Tongue (tissue), 2 donors: ENCODE data around the gene CES1.

DNA sequence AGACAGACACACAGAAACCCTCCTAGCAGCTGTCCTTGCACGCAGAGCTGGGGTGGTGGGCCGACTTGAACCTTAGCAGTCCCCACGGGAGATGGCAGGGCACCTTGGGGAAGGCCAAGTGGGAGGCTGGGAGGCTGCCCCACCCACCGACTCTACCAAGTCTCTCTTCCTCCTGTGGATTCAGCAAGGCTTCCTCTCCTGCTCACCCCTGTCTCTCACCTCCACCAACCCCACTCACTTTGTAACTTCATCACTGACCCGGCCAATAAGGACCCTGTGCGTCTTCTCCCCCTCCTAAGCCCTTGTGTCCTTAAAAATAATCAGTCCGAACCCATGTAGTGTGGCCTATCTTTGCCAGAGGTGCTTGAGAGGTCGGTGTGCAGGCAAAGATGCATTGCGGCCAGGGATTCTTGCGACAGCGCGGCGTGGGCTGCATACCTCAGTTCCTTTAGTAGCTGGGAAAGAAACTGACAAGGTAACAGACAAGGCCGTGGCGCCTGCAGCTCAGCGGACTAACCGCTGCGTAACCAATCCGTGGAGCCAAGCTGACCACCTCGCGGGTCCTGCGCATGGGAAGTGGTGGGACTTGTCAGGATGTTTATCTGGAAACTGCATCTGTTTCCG is 6.5 kb downstream of the IRX6 start:
- RAMPAGE, long total RNA, result no peak

DNA sequence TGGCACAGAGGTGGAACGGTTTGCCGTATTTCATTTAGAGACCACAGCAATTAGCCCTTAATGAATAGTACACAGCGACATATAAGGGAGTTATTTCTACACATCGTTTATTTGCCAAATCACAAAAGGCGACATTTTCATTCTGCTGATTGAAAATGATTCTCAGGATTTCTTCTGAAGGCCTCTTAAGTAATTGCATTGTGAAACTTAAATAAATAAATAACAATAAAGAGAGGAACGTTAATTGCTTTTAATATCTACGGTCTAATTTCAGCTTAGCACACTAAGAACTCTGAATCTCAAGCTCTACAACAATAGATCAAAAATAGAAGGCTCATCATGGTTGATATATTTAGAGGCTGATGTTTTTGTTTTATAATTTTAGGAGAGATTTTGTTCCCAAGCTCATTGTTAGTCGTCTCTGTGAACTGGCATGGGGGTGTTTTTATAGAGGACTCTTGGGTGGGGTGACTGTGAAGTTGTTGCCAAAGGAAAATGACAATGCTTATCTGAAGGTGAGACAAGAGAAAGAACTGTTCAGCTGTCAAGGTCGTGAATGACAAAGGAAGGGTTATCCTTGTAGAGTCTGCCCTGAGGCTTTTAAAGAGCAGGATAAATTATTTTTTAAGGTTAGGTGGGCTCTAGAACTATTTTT is 60.7 kb downstream of the IRX6 start:
- RAMPAGE, long total RNA, result no peak

- RAMPAGE, long total RNA, result no peak
These were observed 65.6 kb downstream of the IRX6 start for GRCh38 chr16:55389402-55390227.

- RAMPAGE, long total RNA, result no peak
These were observed 6.3 kb downstream of the MMP2 start for GRCh38 chr16:55485042-55485917.

DNA sequence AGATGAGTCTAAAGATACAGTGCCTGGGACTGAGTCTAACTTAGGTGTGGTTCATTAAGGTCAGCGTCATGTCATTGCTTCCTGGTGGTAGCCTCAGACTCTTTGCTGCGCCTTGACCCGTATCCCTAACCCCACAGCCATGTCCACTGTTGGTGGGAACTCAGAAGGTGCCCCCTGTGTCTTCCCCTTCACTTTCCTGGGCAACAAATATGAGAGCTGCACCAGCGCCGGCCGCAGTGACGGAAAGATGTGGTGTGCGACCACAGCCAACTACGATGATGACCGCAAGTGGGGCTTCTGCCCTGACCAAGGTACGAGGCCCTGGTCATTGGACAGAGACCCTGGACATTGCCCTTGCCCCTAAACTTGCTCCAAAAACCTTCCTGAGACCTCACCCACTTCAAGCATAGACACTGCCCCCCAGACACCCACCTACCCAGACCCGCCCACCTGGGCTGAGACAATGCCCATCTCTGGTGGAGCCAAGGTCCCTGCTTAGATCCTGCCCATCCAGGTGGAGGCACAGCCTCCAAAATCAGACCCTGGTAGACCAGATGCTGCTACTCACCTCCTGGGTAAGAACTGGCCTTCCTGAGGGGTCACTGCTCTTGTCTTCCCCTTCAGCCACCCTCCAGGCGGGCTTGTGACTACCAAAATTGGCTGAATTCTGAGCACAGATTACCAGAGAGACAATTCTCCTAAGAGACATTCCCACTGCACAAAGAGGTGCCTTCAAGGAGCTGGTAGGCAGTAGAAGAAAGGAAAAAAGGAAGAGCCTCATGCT is 10.7 kb downstream of the MMP2 start:
- RAMPAGE, long total RNA, result no peak

DNA sequence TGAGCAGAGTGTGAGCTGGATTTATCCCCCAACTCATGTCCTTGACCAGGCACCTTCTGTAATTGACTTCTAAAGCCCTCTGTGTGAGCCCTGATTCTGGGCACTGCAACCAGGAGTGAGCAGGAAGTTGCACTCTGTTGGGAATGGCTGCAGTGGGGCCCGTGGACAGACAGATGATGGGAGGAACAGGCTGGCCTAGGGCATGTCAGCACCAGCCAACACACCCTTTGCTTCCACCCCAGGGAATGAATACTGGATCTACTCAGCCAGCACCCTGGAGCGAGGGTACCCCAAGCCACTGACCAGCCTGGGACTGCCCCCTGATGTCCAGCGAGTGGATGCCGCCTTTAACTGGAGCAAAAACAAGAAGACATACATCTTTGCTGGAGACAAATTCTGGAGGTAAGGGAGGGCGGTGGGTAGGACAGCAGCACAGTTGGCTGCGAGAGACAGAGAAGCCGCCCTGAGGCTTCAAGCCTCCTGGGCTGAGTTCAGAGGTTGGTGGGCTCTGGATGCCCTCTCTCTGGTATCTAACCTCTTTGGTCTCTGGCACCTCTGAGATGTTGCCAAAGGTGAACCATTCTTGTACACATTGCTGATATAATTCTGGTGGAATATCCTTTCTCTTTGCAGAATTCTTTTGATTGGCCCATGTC is 10.7 kb upstream of the LPCAT2 start:
- RAMPAGE, long total RNA, result no peak

DNA sequence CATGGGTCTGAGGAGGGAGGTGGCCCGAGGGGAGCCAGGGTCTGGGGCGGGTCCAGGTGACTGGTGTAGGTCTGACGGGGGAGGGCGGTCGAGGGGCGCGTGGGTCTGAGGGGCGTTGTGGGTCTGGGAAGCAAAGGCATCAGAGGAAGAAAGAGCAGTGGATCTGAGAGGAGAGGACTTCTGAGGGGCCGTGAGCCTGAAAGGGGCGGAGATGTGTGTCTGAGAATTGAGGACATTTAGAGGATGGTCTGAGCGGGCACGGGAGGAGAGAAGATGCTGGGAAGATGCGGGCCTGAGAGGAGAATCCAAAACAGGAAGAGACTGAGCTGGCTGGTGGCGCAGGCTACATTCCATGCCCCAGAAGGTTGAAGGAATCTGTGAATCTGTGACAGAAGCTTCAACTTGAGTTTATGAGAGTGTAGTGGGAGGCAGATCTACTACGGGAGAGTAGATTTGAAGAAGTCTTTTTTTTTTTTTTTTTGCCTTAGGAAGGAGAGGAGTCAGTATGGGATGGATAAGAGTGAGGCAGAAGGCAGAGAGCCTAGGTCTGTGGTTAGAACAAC is 737 bp downstream of the LPCAT2 start:
- RAMPAGE, long total RNA, result no peak

- RAMPAGE, long total RNA, result no peak
These were observed at the start of gene CES1 for GRCh38 chr16:55832285-55833436. TSS of gene CES1 (minus strand) at chr16:55833096.

- RAMPAGE, long total RNA, result no peak
These were observed 787 bp downstream of the GNAO1 start for GRCh38 chr16:56191987-56192565.

DNA sequence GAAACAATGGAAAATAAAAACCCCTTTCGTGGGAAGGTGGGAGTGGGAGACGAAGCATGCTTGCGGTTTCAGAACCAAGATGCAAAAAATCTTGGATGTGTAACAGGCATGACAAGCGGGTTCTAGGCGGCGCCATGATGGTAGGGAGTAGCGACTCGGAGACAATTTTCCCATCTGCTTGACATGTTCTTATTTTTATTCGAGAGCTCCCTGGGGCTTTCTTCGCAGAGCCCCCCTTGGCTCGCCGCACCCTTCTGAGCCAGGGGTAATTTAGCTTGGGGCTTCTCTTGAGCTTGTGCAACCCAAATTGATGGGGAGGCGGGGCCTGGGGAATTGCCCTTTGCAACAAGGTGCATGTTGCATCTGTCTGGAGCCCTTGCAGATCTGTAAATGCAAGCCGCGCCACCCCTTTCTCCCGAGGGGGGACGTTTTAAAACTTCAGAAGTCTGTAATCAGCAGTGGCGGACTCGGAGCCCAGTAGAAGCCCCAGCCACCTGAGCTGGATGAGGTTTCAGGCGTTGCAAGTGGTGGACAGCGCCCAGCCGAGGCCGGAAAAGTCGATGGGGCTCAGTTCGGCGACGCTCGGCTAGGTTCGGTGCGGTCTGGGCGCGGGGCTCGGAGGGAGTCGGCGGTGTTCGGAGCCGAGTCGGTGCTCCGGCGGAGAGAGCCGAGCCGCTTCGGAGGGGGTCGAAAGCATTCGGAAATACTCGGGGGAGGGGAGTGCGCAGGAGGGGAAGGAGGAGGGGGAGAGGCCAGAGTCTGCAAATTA is 2.9 kb downstream of the GNAO1 start:
- RAMPAGE, long total RNA, result no peak

DNA sequence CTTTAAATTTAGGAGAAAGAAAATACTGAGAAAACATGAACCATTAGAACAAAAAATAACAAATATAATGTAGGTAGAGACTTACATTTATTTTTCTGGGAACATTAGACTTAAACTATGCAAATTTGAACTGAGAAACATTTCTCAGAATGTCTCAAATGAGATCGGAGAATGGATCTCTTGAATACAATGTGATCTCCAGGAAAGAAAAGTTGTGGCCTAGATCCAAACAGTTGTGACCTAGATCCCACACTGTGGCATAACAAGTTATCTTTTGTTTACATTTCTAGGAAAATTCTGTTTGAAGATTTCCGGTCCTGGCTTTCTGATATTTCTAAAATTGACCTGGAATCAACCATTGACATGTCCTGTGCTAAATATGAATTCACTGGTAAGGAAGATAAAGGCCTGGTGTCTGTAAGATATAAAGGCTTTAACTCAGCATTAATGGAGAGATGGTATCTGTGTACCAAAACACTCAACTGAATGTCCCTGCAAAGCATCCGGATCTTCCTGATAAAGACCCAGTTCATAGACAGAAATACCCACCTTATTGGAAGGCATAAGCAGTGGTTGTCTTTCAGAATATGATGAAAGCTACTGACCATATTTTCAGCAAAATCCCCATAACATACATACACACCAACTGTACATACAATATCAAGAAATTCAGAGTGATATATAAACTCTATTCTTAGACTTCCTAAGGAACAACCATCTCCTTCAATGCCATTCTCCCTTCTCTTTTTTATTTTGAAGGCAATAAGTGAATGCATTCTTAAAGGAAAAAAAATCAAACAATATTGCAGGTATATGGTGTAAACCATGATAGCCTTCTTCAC is 11.1 kb downstream of the OGFOD1 start:
- RAMPAGE, long total RNA, result no peak

- RAMPAGE, long total RNA, result no peak
These were observed 805 bp downstream of the MT2A start for GRCh38 chr16:56609031-56609747.

DNA sequence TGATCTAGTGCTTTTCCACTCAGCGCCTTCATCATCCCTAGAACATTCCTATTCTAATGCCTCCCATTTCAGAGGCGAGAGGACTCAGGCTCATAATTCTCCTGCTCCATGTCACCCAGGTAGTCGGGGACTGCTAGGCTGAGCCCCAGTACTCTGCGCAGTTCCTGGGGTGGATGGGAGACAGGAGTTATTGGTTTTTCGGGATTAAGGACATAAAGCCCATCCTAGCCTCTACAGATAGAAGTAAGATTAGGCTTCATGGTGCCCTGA is 351 bp downstream of the MT1A start:
- RAMPAGE, long total RNA, result no peak

DNA sequence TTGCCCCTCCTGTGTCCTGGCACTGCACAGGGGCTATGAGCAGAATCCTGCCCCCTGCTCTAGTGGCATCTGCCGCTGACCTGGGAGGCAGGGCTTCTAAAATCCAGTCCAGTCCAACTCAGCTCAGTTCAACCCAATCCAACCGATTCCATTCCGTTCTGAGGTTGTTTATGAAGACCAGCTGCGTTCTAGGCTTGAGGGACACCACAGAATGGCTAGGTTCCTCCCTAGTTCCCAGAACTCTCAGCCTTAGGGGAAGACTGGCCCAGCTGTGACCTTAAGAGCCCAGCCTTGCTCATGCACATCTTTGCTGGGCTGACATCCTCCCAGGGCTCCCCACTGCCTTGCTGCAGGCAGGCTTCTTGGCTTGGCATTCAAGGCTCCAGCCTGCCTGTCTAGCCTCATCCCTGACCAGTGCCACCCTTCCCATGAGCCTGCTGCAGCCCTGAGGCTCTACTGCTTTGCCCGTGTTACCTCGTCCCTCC is 7.8 kb downstream of the SLC12A3 start:
- RAMPAGE, long total RNA, result no peak

- RAMPAGE, long total RNA, result no peak
These were observed 12.9 kb upstream of the HERPUD1 start for GRCh38 chr16:56918721-56919779.

- RAMPAGE, long total RNA, result no peak
These were observed 2.7 kb downstream of the CETP start for GRCh38 chr16:56964201-56965082.

DNA sequence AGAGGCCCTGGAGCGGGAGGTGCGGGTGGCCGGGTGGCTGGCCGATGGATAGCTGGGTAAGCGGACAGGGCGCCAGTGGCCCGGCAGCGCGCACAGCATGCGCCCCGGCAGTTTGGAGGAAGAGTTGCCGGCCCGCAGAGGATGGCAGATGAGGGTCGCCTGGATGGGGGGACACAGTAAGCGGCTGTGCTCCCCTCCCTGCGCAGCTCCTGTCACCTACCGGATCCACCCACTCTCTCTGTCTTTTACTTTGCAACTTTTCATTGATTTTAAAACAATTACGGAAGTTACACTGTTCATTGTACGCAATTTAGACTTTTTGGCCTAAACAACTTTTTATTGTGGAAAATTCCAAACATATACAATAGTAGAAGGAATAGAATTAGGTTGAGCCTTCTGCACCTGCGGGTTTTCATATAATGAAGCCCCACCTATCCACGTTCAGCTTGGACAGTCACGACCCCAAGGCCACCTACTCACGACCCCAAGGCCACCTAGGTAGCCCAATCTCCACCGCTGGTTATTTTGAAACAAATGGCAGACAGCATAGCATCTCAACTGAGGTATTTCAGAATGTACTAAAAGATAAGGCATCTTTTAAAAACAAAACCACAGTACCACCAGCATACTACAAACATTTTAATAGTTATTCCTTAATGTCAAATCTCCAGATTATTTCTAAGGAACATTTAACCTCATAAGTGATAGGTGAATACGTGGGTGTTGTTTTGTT is 531 bp downstream of the NLRC5 start:
- RAMPAGE, long total RNA, result no peak

DNA sequence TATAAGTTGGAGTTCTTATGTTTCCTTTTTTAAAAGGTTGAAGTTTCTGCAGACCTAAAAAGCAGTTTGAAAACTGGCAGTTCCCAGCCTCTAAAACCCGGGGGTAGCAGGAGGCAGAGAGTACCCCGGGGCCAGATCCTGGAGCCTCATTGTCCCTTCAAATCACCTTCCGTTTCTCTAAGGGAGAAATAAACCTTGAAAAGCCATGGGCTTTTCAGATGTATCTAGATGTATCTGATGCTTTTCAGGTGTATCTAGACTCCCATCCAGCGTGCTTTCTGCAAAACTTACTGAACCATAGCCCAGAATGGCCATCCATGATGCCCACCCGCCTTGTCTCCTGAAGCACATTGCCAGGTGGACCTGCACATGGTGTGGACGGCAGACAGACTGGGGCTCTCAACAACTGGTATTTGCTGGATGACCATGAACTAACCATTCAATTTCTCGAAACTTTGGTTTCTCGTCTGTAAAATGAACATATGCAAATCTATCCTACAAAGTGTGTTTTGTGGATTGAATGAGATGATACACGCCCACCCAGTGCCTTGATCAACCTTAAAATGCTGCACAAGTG is 1.3 kb downstream of the NLRC5 start:
- RAMPAGE, long total RNA, result no peak

DNA sequence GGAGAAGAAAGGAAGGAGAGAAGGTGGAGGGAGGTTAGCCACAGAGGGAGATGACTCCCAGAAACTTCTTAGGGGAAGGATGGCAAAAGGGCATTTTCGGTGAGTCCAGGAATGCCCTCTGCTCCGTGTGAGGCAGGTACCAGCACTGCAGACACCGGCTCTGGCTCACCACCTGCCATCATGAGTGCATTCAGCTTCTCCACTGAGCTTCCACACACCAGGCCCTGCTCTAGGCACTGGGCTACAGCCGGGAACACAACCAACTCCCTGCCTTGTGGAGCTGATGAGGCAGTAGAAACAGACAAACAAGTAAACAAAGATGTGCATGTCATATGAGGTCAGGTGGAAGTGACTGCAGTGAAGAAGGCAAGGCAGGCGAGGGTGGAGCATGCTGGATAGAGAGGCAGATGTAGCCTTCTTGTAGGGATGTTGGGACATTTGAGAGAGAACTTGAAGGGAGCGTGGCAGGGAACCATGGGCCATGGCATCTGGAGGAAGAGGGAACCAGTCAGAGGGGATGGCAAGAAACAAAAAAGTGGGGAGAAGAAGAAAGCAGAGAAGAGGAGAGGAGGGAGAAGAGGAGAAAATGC is 4.9 kb downstream of the NLRC5 start:
- RAMPAGE, long total RNA, result no peak

GRCh38 chr16:57023387-57024056 is 34.2 kb downstream of the NLRC5 start:
- RAMPAGE, long total RNA, result no peak